ENCODE data around the genes LAMTOR5, KCNA3, CD53, DENND2D, RAP1A and DDX20.

DNA sequence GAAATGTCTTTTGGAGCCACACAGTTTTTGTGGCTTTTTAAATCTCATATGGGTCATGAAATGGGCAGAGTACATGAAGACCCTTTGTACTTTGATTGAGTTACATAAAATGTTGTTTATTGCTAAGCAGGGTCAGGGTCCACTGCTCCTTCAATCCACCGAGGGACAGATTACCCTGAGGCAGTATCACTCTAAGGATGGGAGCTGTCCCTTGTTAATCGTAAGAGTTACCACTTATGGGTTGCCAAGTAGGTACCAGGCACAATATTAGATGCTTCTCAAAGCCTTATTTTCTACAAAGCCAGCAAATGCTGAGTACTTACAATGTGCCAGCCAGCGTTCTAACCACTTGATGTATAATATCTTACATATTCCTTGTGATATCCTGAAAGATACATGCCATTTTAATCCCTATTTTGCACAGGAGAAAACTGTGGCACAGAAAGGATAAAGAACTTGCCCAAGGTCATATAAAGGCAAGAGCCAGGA lies 14.5 kb downstream of the ALX3 start:
- PRO-cap: no peak
- RAMPAGE, long total RNA, 2 experiments: no peak in any of the 2 experiments

GRCh38 chr1:110188212-110188634 lies 21.9 kb upstream of the KCNC4 start:
- PRO-cap: no peak
- RAMPAGE, long total RNA, 2 experiments: no peak in any of the 2 experiments

DNA sequence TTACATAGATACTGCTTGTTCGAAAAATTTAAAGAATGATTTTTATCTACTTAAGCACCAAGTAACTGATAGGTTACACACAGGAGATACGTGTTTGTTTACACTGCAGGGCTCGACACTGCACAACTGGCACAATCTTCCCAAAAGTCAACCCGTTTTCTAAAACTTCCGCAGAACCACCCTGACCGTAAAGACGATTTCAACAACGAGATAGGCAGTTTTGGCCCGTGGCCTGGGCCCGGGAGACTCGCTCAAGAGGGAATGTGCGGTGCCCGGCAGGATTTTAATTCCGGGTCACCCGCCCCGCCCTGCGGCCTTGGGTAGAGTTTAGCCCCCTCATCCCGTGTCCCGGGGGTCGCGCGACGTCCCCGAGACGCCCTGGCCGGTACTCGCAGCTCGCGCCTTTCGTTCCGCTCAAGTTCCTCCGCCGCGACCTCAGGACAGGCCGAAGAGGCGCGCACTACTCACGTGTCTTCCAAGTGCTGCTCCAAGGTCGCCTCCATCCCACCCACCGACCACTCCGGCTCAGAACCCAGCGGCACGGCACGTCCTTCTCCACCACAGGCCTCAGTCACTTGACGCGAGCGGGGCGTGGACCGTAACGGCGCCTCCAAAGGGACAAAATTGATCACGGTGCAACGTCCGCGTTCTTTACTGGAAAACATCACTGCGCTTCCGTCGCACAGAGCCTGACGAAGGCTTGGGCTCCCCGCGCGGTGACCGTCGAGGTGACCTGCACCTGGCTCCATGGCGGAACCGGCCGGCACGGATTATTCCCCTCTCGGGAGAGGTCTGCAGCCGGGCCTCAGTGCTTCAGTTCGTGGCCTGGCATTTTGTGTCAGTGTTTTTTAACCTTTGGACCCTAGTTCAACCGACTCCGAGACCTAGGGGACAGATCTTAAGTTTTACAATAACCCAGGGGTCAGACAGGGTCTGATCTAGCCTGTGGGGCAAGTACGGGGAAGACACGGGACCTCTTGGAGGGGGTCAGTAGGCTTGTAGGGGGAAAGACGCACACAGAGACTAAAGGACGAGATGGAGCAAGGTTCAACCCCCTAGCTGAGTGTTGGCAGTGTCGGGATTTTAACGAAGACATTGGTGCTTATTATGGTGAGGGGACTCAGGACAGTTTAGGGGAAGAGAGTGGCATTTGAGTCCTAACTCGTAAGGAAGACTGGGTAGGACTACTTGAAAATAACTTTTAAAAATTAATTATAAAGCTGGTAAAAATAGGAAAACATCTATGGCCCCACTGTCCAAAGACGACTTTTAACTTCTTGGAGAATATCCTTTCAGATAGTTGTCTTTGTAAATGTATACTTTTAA lies at the start of gene LAMTOR5:
TSS of gene LAMTOR5 (minus strand) at position 577 of the 1,326 bp plus-strand sequence.
- PRO-cap: bidirectional peak, plus-strand start at position 701 of the sequence, minus-strand start at position 577 of the sequence
- RAMPAGE, long total RNA, 2 experiments: start-site peak on the minus strand in 2 of 2 experiments, centred at positions 541 to 548 of the sequence, 181 to 848 reads per replicate

- PRO-cap: no peak
- RAMPAGE, long total RNA, 2 experiments: no peak in any of the 2 experiments
These were observed 12.0 kb downstream of the KCNA2 start for GRCh38 chr1:110593806-110594884.

GRCh38 chr1:110634246-110635399 lies 28.5 kb upstream of the KCNA2 start:
- PRO-cap: no peak
- RAMPAGE, long total RNA, 2 experiments: no peak in any of the 2 experiments

DNA sequence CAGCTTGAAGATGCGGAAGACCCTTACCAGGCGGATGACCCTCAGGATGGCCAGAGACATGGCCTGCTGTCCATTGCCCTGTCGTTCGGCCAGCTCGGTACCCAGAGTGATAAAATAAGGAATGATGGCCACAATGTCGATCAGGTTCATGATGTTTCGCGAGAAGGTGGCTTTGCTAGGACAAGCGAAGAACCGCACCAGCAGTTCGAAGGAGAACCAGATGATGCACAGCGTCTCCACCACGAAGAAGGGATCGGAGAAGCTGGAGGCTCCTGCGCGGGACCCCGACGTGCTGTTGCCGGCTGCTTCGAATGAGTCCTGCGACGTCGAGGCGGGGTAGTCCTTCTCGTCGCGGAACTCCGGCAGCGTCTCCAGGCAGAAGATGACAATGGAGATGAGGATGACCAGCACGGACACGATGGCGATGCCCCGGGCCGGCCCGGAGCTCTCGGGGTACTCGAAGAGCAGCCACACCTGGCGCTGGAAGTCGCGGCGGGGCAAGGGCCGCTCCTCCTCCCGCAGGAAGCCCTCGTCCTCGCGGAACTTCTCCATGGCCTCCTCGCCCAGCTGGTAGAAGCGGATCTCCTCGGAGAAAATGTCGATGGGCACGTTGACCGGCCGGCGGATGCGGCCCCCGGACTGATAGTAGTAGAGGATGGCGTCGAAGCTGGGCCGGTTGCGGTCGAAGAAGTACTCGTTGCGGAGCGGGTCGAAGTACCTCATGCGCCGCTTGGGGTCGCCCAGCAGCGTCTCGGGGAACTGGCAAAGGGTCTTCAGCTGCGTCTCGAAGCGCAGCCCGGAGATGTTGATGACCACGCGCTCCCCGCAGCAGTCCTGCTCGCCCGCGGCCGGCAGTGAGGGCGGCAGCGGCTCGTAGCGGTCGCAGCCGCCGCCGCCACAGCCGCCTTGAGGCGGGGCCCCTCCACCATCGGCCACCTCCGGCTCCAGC lies 787 bp downstream of the KCNA3 start:
- PRO-cap: no peak
- RAMPAGE, long total RNA, 2 experiments: no peak in any of the 2 experiments

- PRO-cap: unidirectional peak, minus-strand start at chr1:110674989
- RAMPAGE, long total RNA, 2 experiments: no peak in any of the 2 experiments
These were observed at the start of gene KCNA3 for GRCh38 chr1:110674628-110675569. Gene KCNA3, minus strand, starts transcription at chr1:110674940.

- PRO-cap: unidirectional peak, plus-strand start at chr1:110873150
- RAMPAGE, long total RNA, 2 experiments: start-site peak on the plus strand in 2 of 2 experiments, at chr1:110873139-110873182 at its widest, 44 to 64 reads per replicate
These were observed at the start of gene CD53 for GRCh38 chr1:110872235-110873358. Gene CD53, plus strand, starts transcription at chr1:110873148.

- PRO-cap: bidirectional peak, plus-strand start at chr1:111200384, minus-strand start at chr1:111200137
- RAMPAGE, long total RNA, 2 experiments: no peak in any of the 2 experiments
These were observed 593 bp downstream of the DENND2D start for GRCh38 chr1:111199643-111200463.

GRCh38 chr1:111200464-111201039 lies at the start of gene DENND2D:
Gene DENND2D, minus strand, starts transcription at chr1:111200646.
- PRO-cap: no peak
- RAMPAGE, long total RNA, 2 experiments: no peak in any of the 2 experiments

- PRO-cap: no peak
- RAMPAGE, long total RNA, 2 experiments: no peak in any of the 2 experiments
These were observed 12.8 kb upstream of the CHI3L2 start for GRCh38 chr1:111214269-111215548.

DNA sequence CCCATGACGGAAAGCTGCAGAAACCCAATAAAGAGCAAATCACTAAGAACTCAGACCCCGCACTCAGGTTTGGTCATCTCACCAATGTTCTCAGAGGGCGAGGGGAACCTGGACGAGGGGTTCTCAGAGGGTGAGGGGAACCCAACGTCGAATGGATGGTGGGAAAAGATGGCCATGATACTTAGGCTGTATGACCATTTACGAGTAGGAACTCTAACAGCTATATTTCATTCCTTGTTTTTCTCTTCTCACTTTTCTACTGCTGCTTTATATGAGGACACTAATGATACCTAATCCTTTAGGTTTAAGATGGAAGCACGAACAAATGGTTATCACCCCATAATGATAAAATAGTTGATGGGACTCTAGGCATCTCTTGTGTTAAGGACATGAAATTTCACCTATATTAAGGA lies 7.9 kb upstream of the OVGP1 start:
- PRO-cap: no peak
- RAMPAGE, long total RNA, 2 experiments: no peak in any of the 2 experiments

DNA sequence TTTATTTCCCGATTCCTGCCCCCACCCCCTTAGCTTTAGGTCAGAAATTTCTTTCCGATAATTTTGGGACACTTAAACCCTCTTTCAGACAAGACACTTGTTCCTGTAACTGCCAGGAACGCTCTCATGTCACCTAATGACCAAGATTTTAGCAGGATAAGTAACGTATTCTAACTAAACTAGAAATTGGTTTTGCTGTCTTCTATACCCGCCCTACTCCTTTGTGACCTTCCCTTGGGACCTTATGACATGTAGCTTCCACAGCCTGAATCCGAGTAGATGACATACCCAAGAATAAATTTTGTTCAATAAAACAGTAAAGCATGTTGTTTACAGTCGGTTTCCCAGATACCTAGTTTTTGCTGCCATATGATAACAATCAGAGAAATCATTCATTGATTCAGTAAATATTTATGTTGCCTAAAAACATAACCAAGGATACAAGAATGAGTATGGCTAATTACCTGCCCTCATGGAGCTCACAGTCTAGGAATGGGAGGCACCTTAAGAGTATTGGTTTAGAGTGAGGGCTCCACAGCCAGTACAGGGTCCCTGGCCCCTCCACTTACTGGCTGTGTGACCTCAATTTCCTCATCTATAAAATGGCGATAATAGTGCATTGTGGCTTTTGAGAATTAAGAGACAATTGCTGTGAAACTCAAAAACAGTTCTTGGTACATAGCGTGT lies 799 bp downstream of the ATP5PB start:
- PRO-cap: no peak
- RAMPAGE, long total RNA, 2 experiments: no peak in any of the 2 experiments

GRCh38 chr1:111485671-111486125 lies 11.9 kb downstream of the C1orf162 start:
- PRO-cap: no peak
- RAMPAGE, long total RNA, 2 experiments: no peak in any of the 2 experiments

DNA sequence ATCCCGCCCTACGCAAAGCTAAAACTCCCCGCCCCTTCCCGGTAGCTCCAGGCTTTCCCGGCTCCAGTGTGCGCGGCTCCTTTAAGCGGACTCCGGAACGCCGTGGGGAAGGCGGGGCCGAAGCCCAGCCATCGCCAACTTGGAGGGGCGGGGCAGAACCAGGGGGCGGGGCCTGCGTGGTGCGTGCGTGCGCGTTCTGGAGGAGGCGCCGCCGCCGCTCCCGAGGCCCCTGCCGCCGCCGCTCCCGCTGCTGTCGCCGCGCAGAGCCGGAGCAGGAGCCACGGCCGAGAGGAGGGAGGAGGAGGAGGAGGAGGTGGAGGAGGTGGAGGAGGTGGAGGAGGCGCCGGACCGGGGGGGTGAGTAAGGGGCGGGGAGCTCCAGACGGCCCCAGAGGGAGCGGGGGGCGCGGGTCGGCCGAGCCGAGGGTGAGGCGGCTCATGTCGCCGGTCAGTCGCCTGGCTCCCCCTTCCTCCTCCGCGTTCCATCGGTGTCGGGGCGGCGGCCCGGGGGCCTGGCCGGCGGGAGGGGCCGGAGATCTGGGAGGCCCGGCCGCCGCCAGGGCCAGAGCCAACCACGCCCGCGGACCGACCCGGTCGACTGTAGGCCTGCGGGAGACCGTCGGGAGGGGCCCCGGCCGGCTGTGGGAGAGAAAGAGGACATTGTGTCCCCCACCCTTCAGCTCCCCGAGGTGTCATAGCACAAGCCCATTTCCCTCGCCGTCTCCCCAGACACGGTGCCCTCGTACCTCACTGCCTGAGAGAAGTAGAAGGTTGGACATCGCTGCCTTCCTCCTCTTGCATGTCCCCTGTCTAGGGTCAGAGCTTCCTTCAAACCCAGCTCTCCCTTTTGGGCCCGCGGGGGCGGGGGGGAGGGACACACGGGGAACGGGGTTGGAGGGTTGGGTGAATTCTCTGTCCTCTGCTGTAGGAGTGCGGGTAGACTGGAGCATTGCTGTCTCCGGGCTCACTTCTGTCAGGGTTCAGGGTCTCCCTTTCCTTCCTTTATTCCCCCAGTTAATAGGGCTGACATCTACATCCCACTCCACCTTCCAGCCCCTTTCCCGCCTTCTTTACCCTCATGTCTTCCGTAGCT lies at the start of gene RAP1A:
TSS of gene RAP1A (plus strand) at position 211 of the 1,092 bp plus-strand sequence.
- PRO-cap: unidirectional peak, plus-strand start at position 390 of the sequence; bidirectional peak, plus-strand start at position 621 of the sequence, minus-strand start at position 595 of the sequence
- RAMPAGE, long total RNA, 2 experiments: start-site peak on the plus strand in 1 of 2 experiments, centred at position 229 of the sequence, 688 reads per replicate

- PRO-cap: bidirectional peak, plus-strand start at chr1:111739187, minus-strand start at chr1:111739042
- RAMPAGE, long total RNA, 2 experiments: no peak in any of the 2 experiments
These were observed 354 bp downstream of the INKA2 start for GRCh38 chr1:111738758-111739323.

- PRO-cap: bidirectional peak, plus-strand start at chr1:111755570, minus-strand start at chr1:111755529; unidirectional peak, plus-strand start at chr1:111755903
- RAMPAGE, long total RNA, 2 experiments: start-site peak on the plus strand in 2 of 2 experiments, at chr1:111755913-111755925 at its widest, 37 to 238 reads per replicate
These were observed at the start of gene DDX20 for GRCh38 chr1:111755309-111756393. Gene DDX20, plus strand, starts transcription at chr1:111755901.

GRCh38 chr1:111879040-111879864 lies 110.2 kb downstream of the KCND3 start:
- PRO-cap: no peak
- RAMPAGE, long total RNA, 2 experiments: no peak in any of the 2 experiments

GRCh38 chr1:111904342-111905386 lies 84.8 kb downstream of the KCND3 start:
- PRO-cap: no peak
- RAMPAGE, long total RNA, 2 experiments: no peak in any of the 2 experiments

DNA sequence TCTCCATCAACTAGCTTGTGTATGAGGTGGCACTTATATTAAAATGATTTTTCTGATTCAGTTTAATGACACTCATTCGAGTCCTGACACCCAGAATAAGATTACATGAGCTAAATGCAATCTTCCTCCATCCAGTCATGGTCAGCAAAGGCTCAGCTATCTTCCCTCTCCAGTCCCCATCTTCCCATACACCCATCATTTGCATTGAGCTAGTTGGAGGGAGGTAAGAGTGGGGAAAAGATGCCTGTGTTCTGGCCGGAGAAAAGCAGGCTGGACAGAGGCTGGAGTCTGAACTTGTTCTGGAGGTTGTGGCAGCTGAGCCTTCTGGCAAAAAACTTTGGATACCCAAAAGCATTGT lies 15.6 kb downstream of the KCND3 start:
- PRO-cap: no peak
- RAMPAGE, long total RNA, 2 experiments: no peak in any of the 2 experiments

Measured in breast epithelium (tissue), 2 donors.